Neural progenitor cell (in vitro differentiated cells): ENCODE measurements around a stretch of chr2.

DNA sequence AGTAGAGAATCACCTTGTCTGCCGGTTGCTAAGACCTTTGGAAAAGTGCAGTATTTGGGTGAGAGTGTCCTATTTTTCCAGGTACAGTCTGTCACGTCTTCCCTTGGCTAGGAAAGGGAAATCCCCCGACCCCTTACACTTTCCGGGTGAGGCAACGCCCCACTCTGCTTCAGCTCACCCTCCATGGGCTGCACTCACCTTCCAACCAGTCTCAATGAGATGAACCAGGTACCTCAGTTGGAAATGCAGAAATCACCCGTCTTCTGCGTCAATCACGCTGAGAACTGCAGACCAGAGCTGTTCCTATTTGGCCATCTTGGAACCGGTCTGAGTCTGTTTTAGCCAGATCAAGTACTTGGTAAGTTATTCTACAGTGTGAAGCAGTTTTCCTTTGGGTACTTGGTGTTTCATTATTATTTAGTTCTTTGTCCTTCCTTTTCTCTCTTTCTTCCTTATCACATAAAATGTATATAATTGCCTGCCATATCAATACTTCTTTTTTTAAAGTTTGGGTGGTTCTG, 71.4 kb downstream of the CDC42EP3 start:
- RAMPAGE, long total RNA = no peak

DNA sequence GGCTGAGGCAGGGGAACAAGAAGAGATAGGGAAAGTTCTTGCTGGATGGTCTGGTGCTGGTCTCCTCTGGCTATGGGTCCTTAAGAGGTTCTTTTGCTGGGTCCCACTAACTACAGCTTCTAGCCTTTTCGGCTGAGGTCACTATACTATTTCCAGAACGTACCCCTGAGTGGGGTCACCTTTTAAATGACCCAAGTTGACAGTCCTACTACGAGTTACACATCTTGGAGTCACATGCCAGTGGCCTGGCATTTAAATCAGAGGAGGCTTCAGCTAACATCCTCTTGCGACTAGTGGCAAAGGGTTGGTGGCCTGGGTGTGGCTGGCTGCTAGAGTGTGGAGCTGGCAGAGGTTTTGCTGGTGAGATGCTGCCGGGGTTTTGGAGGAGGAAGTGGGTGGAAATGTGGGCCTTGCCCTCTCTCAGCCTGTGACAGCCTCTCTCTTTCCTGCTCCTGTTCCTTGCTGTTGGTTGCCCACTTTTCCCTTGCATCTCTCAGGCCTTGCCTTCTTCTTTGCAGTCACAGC, 55.7 kb downstream of the CDC42EP3 start:
- RAMPAGE, long total RNA = no peak

DNA sequence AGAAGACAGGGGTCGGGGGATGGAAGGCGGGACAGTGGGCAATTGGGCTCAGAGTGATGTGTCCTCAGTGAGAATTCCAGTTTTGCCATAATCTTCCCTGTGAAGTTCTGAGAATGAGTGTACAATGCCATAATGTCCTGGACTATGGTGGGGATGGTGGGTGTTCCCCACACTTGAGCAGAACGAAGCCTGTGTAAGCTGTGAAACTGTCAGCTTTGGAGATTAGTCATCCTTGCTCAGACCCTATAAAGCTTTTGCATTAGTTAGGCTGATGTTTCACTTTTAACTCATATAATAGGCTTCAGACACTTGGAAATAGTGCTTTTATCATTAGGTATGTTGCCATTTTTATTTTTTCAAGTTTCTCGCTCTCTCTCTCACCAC, 47.4 kb downstream of the CDC42EP3 start:
- RAMPAGE, long total RNA = no peak

DNA sequence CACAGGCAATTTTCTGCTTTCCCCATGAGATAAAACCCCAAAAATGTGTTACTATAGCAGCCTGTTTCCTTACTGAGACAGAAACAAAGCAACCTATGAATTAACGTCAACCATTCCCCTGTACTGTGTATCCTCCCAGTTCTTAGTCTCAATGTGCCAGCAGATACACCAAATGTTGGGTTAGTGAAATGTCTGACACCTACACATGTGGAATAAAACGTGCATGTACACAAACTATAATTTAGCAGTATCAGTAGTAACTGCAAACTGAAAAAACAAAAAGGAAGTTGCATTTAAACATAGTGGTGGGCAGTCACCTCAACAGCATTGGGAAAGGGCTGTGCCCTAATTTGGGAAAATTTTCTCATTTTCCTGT, 73.1 kb upstream of the RMDN2 start:
- RAMPAGE, long total RNA = no peak

DNA sequence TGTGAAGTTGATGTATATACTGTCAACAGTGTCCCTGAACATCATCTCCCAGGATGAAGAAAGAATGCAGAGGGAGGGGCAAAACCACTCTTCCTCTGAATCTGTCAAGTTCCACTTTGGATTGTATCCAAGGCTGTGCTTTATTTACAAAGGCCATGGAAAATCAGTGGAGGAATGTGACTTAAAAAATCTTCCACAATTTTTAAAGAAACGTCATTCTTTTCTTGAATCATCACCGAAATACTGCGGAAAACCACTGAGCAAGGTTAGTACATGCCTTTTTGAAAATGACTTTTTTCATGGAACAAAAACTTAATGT, 4.4 kb upstream of the RMDN2 start:
- RAMPAGE, long total RNA = no peak

GRCh38 chr2:38066472-38066788, 9.5 kb downstream of the CYP1B1 start:
- RAMPAGE, long total RNA = no peak

GRCh38 chr2:38068881-38069412, 7.0 kb downstream of the CYP1B1 start:
- RAMPAGE, long total RNA = no peak

DNA sequence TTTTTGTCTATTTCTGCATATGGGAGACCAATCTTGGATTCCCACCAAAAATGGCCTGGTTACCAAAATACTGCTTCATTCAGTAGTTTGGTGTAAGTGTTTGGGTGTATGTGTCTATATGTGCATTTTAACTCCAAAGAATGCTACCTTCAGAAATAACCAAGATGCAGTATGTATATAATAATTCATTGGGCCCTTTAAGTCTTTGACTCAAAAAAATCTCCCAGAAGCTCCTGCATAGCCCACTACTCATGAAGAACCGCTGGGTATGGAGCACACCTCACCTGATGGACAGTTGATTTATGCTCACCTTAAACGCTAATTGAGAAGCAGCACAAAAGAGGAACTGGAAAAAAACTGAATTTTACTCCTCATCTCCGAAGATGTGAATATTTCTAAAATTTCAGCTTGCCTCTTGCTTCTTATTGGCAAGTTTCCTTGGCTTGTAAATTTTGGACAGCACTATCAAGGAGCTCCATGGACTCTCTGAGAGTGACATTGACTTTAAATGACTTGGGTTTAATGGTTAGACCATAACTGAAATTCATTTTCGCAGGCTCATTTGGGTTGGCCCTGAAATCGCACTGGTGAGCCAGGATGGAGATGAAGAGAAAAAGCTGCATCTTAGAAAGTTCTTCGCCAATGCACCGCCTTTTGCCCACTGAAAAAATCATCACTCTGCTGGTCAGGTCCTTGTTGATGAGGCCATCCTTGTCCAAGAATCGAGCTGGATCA, 5.5 kb downstream of the CYP1B1 start:
- RAMPAGE, long total RNA = no peak

GRCh38 chr2:38100221-38100882, 24.4 kb upstream of the CYP1B1 start:
- RAMPAGE, long total RNA = no peak

DNA sequence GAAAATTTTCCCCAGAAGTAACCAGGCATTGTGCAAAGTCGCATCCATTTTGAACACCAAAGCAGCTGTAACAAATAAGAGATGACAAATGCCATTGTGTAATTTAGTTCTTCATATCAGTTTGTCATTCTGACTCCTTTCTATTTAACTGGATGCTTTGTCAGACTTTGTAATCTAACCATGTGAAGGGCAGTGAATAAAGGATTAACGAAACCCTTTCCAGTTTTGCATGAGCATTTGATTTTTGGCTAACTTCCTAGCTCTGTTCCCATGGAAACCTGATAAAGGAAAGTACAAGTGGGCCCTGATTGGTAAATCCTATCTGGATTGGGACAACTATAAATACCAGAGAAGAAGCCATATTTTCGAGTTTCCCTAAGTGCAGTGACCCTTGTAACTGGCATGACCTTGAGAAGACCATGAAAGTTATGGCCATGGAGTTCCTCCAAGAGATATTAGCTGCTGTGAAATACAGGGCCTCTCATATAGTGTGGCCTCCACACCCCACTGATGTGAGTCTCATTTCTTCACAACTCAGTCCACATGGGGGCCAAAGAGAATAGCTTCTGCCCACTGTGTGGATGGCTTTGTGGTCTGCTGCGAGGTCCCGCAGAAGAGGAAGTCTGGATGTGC, 38.1 kb upstream of the CYP1B1 start:
- RAMPAGE, long total RNA = no peak

DNA sequence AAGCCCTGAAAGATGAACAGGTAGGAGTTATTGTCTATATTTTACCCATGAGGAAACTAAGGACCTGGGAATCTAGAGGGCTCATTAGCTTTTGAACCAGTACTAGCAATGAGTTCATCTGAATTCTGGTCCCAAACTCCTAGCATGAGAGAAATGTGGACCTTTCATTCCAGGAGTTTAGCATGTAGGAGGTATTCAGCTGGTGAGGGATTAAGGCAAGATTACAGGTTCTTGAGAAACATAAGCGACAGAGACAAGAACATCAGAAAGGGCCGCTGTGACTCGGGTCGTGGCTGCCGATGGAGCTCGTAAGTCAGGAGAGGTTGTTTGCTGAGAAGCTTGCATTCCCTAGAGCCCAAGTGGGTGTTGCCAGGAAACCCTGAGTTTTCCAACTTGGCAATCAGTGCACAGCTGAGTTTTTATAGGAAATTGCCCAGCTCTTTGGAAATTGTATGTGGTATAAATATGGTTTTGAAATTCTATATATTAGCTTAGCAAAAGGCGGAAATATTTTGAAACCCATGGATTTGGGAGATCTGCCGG, 46.3 kb upstream of the CYP1B1 start:
- RAMPAGE, long total RNA = no peak

- RAMPAGE, long total RNA = no peak
These were observed 85.4 kb downstream of the HNRNPLL start for GRCh38 chr2:38517470-38517669.

DNA sequence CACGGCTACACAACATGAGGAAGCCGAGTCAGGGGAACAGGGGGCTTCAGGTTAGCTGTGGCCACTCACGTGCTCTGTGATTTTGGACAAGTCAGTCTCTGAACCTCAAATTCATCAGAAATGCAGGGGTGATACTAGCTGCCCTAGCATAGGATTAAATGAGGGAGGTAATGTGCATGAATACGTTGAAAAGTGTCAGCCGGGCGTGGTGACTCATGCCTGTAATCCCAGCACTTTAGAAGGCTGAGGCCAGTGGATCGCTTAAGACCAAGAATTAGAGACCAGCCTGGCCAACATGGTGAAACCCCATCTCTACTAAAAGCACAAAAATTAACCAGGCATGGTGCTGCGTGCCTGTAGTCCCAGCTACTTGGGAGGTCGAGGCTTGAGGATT, 69.0 kb downstream of the HNRNPLL start:
- RAMPAGE, long total RNA = no peak

DNA sequence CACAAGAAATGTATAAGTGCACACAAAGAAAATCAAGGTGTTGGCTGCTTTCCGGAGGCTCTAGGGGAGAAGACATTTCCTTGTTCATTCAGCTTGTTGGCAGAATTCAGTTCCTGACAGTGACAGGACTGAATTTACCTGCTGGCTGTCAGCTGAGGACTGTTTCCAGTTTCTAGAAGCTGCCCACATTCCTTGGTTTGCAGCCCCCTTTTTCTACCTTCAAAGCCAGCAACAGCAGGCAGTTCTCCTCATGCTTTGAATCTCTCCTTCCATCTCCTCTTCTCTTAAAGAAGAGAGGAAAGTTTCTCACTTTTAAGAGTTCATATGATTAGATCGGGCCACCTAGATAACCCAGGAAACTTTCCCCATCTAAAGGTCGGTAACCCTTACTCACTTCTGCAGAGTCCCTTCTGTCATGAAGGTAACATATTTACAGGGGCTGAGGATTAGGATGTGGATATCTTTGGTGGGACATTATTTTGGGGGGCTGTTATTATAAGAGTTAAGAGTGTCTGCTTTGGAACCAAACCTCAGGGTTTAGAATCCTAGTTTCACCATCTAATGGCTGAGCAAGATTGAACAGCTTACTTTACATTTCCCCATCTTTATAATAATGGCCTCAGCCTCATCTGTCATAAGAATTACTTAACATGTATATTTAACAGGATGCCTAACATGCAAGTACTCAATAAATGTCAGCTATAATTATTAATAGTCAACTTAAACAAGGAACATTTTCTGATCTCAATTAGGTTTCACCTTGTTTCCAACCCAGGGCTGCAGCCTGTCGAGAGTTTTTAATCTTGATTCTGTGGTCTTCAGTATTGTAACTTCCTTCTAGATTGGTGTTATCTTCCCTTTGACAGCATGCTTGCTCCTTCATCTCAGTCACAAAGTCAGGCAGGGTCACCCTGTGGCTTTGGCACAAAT, 50.9 kb downstream of the HNRNPLL start:
- RAMPAGE, long total RNA = no peak

GRCh38 chr2:38995125-38995608, 105.5 kb downstream of the ARHGEF33 start:
- RAMPAGE, long total RNA = no peak

DNA sequence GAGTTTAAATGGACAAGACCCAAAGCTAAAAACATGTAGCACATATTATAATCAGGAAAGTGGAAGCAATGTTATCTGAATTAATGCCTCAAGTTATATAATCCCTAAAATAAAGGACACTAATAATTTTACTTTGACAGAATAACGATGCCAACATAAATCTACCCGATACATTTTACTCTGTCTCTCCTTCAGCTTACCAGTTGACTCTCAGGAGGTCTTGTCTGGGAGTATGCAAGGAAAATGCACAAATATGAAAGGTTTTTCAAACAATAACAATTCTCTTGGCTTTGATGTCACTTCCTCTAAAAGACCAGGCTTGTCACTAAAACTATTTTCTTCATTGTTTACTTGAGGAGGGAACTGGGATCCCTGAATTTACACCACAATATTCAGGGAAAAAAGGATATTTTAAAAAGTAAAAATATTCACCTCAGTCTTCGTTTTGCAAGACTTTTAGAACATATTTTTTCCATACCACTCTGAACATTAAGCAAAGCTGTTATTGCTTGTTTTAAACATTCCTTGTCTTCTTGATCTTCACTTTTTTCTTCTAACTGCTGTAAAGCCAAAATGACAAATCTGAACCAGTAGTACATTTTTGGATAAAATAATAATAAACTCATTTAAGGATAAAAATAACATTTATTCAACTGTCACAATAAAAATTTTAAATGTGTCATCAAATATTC, 97.1 kb downstream of the SOS1 start:
- RAMPAGE, long total RNA = no peak

- RAMPAGE, long total RNA = no peak
These were observed 50.3 kb downstream of the SOS1 start for GRCh38 chr2:39070472-39070995.

GRCh38 chr2:39128006-39128361, 7.1 kb upstream of the SOS1 start:
- RAMPAGE, long total RNA = no peak

- RAMPAGE, long total RNA = no peak
These were observed 125.6 kb upstream of the SOS1 start for GRCh38 chr2:39246183-39247085.

- RAMPAGE, long total RNA = no peak
These were observed 130.6 kb downstream of the MAP4K3 start for GRCh38 chr2:39306181-39307276.